ENCODE measurements around the gene BAIAP2.

- RRBS, result 3% methylated on average over 81 of the region's 174 CpGs
Measured at GRCh38 chr17:81034343-81035772, at the start of gene BAIAP2. Gene BAIAP2, plus strand, starts transcription at chr17:81035151.

GRCh38 chr17:81037926-81038816 is 3.2 kb downstream of the BAIAP2 start:
- RRBS, result 90% methylated on average over 7 of the region's 28 CpGs

- RRBS, result no CpG with 5 or more reads among the region's 20 CpGs
Measured at GRCh38 chr17:81065889-81066637, 31.1 kb downstream of the BAIAP2 start.

- RRBS, result 17% methylated on average over 14 of the region's 41 CpGs
Measured at GRCh38 chr17:81094577-81095741, 60.0 kb downstream of the BAIAP2 start.

- RRBS, result 47% methylated on average over 4 of the region's 22 CpGs
Measured at GRCh38 chr17:81097358-81097794, 62.4 kb downstream of the BAIAP2 start.

DNA sequence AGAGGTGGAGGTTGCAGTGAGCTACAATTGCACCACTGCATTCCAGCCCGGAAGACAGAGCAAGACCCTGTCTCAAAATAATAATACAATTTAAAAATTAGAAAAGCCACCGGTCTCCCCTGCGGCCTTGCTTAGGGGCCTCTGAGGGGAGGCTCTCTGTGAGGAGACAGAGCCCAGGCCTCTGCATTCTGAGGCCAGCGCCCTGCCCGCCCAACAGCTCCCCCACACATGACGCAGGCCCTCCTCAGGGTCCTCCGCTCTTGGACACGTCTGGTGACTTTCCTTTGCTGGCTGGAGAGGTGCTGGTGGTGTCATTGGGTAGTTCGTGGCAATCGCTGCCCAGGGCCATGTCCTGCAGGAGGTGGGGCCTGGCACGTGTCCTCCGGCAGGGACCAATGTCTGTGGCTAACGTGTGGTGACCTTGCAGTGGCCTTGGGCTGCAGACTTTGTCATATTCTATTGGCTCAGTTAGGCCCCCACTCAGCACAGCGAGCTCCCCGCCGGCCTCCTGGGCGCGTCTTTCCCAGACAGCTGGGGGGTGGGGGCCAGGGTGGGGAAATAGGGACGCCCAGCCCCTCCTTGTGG is 52.2 kb upstream of the PVALEF start:
- RRBS, result no CpG with 5 or more reads among the region's 19 CpGs

DNA sequence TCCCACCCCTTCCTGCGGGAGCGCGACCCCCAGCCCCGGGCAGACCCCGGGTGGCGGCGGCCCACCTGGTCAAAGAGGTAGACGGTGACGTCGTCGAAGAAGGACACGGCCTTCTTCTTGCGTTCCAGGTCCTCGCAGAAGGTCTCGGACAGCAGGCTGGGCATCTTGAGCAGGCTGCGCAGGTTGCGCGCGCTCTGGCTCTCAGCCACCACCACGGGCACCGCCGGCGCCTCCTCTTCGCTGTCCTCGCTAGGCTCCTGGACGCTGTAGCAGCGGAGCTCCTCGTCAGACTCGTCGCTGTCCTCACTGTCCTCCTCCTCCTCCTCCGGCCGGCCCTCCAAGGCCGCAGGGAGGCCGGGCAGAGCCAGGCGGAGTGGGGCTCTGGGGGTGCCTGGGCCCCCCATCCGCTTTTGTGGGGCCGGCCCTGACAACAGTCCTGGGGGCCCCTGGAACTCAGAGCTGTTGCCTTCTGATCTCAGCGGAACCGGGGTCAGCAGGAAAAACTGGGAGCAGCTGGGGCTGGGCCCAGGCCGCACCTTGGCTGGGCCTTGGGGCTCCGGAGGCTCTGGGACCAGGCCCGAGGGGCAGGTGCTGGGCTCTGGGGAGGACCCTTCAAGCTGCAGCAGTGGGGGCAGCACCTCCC is 45.0 kb upstream of the PVALEF start:
- RRBS, result 94% methylated on average over 8 of the region's 42 CpGs

DNA sequence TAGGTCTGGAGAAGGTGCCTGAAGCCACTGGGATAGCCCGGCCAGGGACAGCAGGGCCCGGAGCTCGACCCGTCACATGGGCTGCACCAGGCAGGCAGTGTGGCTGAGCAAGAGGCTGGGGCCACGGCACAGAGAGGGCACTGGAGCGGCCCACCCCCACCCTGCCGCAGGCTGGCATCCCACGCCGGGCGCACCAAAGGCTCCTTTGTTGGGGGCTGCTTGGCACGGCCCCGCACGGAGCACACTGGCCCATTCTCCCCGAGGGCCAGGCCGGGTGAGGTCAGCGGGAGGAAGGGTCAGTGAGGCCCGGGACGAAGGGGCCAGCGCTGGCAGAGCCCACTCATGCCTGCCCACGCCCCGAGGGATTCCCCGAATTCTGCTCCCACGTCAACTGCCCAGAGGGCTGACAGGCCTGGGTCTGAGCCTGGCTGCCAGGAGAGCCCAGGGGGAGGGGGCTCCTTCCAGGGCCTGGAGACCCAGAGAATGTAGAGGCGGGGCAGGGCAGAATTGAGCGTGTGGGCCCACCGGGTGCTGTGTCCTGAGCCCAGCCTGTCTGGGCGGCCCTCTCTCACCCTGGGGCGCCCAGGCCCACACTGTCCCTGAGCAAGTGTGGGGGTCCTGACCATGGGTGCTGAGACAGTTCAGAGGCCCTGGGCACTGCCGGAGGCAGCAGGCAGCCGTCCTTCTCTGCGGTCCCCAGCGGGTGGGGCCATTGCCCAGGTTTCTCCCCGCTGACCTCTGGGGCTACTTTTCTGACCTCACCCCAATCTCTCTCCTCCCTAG is 36.3 kb upstream of the PVALEF start:
- RRBS, result 66% methylated on average over 4 of the region's 33 CpGs

DNA sequence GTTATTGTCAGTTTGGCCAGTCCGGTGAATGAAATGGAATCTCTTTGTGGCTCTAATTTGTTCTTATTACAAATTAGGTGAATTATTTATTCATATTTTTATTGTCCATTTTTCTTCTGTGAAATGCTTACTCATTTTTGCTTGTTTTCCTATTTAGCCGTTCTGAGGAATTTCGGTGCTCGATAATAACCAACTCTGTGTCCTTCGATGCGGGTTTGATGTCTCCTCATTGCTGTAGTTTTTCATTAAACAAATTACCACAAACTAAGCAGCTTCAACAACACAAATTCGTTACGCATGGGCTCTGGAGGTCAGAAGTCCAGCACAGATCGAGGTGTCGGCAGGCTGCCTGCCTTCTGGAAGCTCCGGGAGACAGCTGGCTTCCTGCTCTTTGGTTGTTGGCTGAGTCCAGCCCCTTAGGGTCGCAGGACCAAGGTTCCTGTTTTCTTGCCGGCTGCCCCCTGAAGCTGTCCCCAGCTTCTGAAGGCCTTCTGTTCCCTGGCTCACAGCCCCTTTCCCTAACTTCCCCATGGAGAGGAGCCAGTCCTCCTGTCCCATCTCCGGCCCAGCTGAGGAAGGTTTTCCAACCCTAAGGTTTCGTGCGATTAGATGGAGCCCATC is 4.2 kb upstream of the SLC38A10 start:
- RRBS, result 47% methylated on average over 3 of the region's 16 CpGs

DNA sequence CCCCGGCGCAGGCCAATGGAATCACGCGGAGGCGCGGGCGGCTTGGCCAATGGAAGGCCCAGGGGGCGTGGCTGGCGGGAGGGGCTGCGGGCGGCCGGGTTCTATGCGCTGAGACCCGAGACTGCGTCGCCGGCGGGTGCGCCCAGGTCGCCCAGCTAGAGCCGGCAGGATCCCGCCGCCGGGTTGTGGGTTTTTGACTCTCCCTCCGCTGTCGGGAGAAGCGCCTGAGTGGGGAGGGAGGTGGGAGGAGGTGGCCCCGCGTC is 49.0 kb upstream of the BAHCC1 start:
- RRBS, result under 1% methylated on average over 15 of the region's 29 CpGs

- RRBS, result 54% methylated on average over 1 of the region's 8 CpGs
Measured at GRCh38 chr17:81370305-81370724, 24.9 kb upstream of the BAHCC1 start.

GRCh38 chr17:81384942-81386221 is 9.9 kb upstream of the BAHCC1 start:
- RRBS, result 88% methylated on average over 5 of the region's 32 CpGs

DNA sequence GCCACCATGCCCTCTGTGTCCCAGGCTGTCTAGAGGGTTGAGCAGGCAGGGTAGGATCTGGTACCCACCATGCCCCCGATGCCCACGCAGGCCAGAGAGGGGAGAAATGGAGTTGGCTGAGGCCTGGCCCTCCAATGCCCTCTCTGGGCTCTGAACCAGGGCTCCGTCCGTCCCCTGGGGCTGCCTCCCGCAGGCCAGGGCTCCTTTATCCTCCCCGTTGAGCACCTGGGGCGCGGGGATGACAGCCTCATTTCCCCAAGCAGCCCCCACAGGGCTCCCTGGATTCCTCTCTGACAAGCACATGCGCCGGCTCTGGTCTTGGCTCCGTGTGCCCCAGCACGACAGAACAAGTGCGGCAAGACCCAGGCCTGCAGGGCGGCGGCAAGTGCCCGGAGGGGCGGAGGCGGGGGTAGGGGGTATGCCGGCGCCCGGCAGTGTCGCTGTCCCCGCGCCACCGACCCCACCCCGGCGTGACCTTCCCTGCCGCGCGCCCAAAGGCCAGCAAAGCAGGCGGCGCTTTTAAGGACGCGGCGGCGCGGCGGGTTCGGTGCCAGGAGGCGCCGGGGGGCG is 8.9 kb upstream of the BAHCC1 start:
- RRBS, result 23% methylated on average over 25 of the region's 42 CpGs

DNA sequence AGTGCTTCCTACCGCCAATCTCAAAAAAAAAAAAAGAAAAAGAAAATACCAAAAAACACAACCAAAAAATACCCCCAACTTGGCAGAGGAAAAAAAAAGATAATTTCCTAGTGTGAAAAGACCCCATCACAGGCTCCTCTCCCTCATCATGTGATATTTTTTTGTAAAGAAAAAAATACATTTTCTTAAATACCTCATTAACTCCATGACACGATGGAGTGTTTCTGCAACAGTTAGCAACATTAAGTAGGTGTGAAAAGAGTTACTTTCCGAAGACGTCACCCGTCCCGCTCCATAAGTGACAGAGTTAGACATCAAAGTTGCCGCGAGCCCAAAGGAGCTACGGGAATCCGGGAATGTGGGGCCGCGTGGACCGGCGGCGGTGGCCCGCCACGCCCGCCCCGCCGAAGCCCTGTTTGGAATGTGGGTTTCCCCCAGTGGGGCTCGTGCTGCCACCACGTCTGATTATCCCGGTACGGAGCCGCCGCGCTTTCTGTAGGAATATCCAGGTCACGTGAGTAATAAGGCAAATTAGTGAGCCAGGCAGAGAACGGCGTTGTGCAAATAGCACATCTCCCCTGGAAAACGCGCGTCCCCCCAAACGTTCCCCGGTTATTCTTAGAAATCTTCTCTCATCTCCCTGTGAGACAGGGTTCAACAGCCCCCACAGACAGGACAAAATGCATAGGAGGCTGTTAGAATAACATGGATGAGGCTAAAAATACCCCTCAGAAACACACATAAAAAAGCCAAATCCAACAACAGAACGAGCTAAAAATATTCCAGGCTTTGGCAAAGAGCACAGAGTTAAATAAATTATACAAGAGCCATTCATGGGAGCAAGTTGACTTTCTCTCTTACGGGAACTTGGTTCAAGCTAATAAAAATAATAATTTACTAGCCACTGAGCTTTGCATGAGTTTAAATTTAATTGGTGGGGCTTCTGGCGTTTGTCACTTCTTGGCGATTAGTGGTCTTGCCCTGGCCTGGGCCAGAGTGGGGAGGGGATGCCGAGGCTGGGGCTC is 8.5 kb downstream of the BAHCC1 start:
- RRBS, result 90% methylated on average over 3 of the region's 40 CpGs

GRCh38 chr17:81417295-81418269 is 22.3 kb downstream of the BAHCC1 start:
- RRBS, result 95% methylated on average over 5 of the region's 35 CpGs

GRCh38 chr17:81423235-81423646 is 28.0 kb downstream of the BAHCC1 start:
- RRBS, result no CpG with 5 or more reads among the region's 15 CpGs

DNA sequence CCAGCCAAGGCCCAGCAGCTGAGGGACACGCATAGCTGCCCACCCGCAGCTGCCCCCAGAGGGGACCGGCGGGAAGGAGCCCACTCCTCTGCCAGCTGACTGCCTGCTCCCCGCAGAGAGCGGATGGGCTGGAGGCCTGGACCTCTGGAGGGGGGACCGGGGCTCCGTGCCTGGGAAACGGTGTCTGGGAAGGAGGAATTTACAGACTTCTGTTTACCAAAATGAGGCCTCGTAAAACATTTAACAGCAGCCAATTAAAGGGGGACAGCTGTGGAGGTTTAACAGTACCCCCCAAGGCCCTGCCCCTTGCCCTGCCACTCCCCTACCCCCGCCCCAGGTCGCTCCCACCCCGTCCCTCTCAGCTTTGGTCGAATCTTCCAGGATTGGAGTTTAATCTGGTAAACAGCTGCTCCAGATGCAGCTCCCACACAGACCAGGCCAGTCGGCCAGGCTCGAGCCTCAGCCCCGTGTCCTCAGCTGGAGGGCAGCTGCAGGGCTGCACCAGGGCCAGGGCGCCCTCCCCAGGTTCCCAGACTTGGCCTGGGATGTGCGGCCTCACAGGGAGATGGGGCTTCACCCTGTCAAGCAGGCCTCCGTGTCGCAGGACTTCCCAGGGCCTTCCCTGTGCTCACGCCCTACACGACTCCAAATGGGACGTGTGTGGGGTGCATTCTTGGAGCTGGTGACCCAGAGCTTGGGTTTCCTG is 41.2 kb downstream of the BAHCC1 start:
- RRBS, result 97% methylated on average over 3 of the region's 24 CpGs

GRCh38 chr17:81480234-81481058 is 32.2 kb downstream of the ACTG1 start:
- RRBS, result 99% methylated on average over 5 of the region's 20 CpGs

GRCh38 chr17:81509966-81510861 is 2.4 kb downstream of the ACTG1 start:
- RRBS, result no CpG with 5 or more reads among the region's 27 CpGs

GRCh38 chr17:81510862-81511837 is 1.4 kb downstream of the ACTG1 start:
- RRBS, result no CpG with 5 or more reads among the region's 53 CpGs

Data from HL-60 (cell line).